ENCODE measurements around the genes KDSR, SERPINB13 and SERPINB8.

DNA sequence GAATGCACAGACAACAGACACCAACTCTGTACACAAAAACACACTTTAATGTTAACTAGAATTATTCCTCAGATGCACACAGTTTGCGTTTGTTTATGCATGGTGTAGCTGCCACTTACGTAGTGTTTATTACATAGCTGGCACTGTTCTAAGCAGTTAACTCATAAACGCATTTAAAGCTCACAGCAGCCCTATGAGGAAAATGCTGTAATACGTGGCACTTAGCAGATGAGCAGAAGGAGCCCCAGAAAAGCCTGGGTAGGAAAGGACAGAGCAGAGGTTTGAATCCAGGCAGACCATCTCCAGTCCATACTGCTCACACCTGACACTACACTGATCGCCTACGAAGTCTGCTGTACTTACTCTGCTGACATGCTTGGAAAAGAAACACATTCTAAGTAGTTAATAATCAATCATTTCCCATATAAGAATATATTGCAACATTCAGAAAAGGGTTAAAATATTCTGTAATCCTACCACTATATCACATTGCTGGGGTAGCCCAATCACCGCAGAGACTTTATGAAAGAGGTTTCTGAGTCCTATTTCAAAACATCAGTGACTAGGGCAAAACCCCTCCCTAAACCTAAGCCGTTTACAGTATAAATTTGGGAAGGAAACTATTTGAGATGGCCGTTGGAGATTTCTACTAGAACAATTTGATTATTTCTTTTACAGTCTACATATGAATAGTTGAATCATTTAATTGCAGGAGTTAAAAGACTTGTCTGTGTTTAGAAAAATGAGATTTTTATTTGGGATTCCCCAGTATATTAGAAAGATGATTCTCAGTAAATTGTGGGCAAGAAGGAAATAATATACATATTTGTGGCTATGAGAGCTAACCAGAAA, 66.4 kb downstream of the BCL2 start:
- RRBS, 2 experiments = no CpG with 5 or more reads among the region's 9 CpGs

- RRBS, 2 experiments = no CpG with 5 or more reads among the region's 16 CpGs
Measured at GRCh38 chr18:63292599-63293736, 26.6 kb downstream of the BCL2 start.

DNA sequence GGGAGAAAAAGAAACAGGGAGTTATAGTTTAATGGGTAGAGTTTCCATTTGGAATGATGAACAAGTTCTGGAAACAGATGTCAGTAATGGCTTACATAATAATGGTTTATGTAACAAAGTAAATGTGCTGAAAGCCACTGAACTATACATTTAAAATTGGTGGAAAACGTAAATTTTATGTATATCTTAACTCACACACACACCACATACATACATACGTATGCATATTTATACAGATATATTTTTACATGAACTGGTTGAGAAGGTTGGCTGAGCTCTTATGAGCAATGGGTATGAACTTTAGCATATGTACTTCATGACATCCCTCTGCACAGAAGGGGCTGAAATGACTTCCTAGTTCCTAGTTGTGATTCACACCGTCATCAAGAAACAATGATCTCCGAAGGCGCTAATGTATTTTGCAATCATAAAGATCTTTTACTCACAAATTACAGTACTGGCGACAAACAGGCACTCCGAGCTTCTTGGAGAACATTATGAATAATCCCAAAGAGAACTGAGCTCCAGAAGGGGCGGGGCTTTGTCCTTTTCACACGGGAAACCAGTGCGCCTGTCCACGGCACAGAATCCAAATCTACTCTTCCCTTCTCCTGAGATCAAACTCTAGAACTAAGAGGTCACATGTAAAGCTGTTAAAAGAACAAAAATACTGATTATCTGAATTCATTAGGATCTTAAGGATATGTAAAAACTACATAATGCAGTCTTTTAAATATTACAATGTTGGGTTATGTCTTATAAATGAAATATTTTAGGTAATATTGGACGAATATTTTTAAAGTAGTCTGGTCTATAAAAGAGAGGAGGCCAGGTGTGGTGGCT, 18.1 kb downstream of the BCL2 start:
- RRBS, 2 experiments = no CpG with 5 or more reads among the region's 12 CpGs

- RRBS, 2 experiments = no CpG with 5 or more reads among the region's 5 CpGs
Measured at GRCh38 chr18:63316728-63317563, 2.6 kb downstream of the BCL2 start.

DNA sequence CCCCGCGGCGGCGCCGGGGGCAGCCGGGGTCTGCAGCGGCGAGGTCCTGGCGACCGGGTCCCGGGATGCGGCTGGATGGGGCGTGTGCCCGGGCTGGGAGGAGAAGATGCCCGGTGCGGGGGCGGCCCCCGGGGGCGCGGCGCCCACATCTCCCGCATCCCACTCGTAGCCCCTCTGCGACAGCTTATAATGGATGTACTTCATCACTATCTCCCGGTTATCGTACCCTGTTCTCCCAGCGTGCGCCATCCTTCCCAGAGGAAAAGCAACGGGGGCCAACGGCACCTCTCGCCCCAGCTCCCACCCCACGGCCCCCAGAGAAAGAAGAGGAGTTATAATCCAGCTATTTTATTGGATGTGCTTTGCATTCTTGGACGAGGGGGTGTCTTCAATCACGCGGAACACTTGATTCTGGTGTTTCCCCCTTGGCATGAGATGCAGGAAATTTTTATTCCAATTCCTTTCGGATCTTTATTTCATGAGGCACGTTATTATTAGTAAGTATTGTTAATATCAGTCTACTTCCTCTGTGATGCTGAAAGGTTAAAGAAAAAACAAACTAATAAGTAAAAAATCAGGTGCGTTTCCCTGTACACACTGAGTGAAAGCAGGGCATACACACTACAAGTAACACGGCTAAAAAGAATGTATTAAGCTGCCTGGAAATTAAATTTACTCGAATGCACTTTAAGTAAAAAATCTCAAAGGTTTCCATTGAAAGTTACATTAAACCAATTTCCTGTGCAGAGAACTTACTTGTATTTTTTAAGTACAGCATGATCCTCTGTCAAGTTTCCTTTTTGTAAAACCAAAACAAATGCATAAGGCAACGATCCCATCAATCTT, 928 bp downstream of the BCL2 start:
- RRBS, 2 experiments = 17 to 26% methylated on average over 6 of the region's 41 CpGs

GRCh38 chr18:63350768-63351229, 16.2 kb downstream of the KDSR start:
- RRBS, 2 experiments = no CpG with 5 or more reads among the region's 9 CpGs

DNA sequence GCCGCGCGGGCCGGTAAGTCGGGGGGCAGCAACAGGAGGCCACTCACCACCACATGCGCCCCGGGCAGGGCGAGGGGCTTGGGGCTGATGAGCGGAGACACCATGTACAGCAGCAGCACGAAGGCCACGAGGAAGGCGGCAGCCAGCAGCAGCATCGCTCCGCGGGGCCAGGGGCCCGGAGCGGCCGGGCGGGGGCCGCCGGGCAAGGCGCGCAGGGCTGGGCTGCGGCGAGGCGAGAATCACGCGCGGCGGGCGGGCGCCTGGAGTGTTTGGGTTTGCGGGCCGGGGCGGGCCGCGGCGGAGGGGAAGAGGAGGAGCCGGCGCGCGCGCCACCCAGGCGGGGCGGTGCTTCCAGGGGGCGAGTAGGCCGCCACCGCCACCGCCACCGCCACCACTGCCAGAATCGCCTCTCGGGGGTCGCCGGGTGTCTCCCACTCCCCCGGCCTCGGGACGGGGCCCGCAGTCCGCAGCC, at the start of gene KDSR:
KDSR (minus strand) TSS at position 243 of the 472 bp plus-strand sequence.
- RRBS, 2 experiments = under 1 to 6% methylated on average over 25 to 37 of the region's 59 CpGs

- RRBS, 2 experiments = no CpG with 5 or more reads among the region's 7 CpGs
Measured at GRCh38 chr18:63427811-63428144, 5.5 kb upstream of the VPS4B start.

DNA sequence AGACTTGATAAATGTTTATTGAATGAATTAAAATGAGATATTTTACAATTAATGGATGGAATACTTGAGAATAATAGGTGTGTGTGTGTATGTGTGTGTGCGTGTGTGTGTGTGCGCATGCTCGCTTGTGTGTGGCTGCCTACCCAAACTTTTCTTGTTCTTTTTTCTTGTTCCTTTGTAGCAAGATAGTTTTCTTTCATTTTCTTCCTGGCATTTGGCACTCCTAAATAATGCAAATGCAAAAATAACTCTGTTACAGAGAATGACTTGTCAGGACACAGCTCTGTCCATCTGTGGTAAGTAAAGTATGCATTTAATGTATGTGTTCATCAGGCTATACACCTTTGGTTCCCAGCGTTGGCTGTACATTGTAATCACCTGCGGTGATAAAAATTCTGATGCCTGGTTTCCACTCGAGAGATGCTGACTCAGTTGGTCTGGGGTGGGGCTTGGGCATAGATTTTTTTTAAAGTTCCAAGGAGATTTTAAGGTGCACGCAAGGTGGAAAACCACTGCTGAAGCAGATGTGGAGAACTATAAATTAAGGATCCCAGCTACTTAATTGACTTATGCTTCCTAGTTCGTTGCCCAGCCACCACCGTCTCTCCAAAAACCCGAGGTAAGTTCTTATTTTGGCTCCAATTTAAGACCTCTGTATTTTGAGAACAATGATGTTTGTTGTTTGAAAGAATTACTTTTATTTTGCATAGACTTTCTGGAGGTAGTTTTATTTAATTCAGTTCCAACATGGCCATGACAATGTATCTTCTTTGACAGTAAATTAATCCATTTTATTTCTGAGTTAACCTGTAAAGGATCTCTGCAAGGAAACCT, at the start of gene SERPINB13:
SERPINB13 (plus strand) TSS at position 512 of the 834 bp plus-strand sequence.
- RRBS, 2 experiments = no CpG with 5 or more reads among the region's 10 CpGs

- RRBS, 2 experiments = no CpG with 5 or more reads among the region's 1 CpG
Measured at GRCh38 chr18:63888568-63889013, 1.1 kb downstream of the SERPINB2 start.

- RRBS, 2 experiments = 1 to 10% methylated on average over 7 to 10 of the region's 29 CpGs
Measured at GRCh38 chr18:63969833-63970369, at the start of gene SERPINB8. Gene SERPINB8 (plus strand): TSS chr18:63970081.

DNA sequence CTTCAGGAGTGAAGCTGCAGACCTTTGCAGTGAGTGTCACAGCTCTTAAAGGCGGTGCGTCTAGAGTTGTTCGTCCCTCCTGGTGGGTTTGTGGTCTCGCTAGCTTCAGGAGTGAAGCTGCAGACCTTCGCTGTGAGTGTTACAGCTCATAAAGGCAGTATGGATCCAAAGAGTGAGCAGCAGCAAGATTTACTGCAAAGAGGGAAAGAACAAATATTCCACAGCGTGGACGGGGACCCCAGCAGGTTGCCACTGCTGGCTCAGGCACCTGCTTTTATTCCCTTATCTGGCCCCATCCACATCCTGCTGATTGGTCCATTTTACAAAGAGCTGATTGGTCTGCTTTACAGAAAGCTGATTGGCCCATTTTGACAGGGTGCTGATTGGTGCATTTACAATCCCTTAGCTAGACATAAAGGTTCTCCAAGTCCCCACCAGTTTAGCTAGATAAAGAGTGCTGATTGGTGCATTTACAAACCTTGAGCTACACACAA, 254.3 kb downstream of the CDH7 start:
- RRBS, 2 experiments = no CpG with 5 or more reads among the region's 7 CpGs

GRCh38 chr18:66724379-66725068, 120.6 kb upstream of the CDH19 start:
- RRBS, 2 experiments = no CpG with 5 or more reads among the region's 4 CpGs

- RRBS, 2 experiments = no CpG with 5 or more reads among the region's 2 CpGs
Measured at GRCh38 chr18:69961536-69961880, 13.8 kb upstream of the CD226 start.

DNA sequence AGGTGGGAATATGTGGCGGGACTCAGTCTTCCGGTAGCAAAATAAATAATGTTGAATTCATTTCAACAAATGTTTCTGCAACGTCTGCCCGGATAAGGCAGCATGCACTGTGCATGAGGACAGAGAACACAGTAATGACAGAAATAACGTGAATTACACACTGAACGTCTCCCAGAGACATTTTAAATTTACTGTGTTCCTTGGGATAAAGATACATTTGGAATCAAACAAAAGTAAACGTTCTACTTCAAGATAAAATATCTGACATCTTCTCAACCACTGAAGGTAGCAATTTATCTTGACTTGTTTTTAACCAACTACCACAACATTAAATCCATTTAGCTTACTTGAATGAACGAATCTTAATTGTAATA, 1.2 kb downstream of the SOCS6 start:
- RRBS, 2 experiments = 0 to 13% methylated on average over 2 of the region's 8 CpGs

GRCh38 chr18:70375954-70376584, 87.2 kb downstream of the SOCS6 start:
- RRBS, 2 experiments = no CpG with 5 or more reads among the region's 14 CpGs

DNA sequence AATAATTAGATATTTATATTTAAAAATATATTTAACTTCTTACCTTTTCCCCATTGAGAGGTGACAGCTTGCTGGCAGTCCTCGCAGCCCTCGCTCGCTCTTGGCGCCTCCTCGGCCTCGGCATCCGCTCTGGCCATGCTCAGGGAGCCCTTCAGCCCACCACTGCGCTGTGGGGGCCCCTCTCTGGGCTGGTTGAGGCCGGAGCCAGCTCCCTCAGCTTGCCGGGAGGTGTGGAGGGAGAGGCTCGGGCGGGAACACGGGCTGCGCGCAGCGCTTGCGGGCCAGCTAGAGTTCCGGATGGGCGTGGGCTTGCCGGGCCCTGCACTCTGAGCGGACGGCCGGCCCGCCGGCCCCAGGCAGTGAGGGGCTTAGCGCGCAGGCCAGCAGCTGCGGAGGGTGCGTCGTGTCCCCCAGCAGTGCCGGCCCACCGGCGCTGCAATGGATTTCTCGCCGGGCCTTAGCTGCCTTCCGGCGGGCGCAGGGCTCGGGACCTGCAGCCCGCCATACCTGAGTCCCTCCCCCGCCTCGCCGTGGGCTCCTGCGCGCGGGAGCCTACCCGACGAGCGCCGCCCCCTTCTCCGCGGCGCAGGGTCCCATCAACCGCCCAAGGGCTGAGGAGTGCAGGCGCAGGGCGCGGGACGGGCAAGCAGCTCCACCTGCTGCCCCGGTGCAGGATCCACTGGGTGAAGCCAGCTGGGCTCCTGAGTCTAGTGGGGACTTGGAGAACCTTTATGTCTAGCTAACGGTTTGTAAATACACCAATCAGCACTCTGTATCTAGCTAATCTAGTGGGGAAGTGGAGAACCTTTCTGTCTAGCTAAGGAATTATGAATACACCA, 335.0 kb downstream of the CBLN2 start:
- RRBS, 2 experiments = no CpG with 5 or more reads among the region's 60 CpGs

DNA sequence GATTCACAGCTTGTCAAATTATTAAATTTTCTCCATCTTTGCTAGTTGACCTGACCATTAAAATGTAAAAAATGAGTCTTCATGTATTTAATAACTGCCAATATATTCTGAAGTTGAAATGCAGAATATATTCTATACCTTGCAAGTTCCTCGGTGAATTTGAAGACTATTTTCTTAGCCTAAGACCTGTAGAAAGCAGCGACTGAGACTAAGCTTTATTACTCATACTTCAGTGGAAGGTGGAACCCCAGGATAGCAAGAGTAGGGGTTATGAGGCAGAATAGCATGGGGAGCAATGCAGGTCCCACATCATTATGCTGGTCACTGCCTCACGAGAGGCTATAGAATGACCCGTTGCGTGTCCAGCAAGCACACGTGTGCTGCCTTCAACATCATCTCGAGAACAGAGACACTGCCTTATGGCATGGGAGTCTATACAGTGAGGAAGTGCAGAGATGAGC, 135.6 kb upstream of the NETO1 start:
- RRBS, 2 experiments = no CpG with 5 or more reads among the region's 7 CpGs

DNA sequence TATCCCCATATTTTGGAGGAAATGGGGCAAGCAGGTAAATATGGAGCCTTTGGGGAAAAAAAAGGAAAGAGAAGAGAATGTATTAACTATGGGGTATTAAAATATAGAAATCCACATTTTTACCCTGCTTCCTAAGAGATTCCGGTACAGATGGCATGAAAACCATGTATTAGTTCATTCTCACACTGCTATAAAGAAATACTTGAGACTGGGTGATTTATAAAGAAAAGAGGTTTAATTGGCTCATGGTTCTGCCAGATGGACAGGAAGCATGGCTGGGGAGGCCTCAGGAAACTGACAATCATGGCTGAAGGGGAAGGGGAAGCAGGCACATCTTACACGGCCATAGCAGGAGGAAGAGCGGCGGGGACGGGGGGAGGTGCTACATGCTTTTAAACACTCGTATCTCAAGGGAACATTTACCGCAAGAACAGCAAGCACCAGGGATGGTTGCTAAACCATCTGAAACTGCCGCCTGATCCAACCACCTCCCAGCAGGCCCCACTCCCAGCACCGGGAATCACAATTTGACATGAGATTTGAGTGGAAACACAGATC, 362.9 kb downstream of the FBXO15 start:
- RRBS, 2 experiments = no CpG with 5 or more reads among the region's 9 CpGs